ENCODE measurements around a stretch of chr16.

DNA sequence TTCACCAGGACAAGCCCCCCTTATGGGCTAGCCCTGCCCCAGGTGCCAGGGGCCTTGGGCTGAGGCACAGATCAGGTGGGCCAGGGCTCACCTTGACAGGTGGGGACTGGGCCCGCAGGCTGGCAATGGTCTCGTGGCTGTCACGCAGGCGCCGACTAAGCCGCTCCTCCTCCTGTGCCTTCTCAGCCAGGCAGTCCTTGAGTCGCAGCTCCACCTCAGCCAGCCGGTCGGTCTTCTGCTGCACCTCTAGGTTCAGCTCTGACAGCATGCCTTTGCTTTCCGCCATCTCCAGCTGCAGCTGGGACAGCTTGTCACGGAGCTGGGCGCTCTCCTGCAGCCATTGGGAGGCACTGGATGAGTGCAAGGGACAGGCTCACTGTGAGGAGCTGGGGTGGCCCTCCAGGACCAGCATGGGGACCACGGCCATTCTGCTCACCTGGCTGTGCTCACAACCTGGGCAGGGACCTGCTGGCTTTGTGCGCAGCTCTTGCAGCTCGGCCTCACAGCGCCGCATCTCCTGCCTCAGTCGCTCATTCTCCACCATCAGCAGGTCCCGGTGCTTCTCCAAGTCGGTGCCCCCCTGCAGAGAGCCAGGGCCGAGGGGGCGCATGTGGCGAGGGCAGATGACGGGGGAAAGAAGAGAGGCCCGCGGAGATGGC lies 31.1 kb downstream of the KIFC3 start:
- RRBS = no CpG with 5 or more reads among the region's 26 CpGs

DNA sequence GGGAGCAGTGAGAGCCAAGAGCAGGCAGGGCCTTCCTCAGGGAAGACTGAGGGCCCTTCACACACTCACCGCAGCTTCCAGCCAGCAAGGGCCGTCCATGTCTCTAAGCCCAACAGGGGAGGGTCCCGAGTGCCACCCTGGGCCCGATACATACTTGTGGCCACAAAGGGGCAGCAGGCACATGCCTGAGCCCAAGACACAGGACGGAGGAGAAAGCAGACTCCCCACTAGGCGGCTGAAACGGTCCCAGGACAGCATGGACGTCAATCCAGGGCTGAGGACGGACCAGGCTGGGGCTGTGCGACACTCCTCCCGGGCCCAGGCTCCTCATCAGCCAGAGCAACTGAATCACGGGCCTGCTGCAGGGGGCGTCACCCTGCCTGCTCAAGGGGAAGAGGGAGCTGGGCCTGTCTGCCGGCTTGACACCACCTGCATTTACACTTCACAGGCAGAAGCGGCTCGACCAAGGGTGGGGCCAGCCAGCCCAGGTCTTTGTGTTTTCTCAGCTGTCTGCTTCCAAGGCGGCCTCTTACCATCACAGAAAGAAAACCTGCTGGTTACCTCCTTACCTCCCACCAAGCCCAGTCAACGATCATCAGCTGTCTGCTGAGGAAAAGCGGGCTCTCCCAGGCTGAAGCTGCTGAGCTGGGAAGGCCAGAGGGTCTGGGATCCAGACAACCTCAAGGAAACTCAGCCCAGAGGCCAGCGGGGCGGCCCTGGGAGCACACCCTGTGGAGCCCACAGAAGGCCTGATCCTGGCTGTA lies 26.5 kb downstream of the KIFC3 start:
- RRBS = 60% methylated on average over 1 of the region's 21 CpGs

GRCh38 chr16:57776610-57777197 lies 25.6 kb downstream of the KIFC3 start:
- RRBS = no CpG with 5 or more reads among the region's 4 CpGs

DNA sequence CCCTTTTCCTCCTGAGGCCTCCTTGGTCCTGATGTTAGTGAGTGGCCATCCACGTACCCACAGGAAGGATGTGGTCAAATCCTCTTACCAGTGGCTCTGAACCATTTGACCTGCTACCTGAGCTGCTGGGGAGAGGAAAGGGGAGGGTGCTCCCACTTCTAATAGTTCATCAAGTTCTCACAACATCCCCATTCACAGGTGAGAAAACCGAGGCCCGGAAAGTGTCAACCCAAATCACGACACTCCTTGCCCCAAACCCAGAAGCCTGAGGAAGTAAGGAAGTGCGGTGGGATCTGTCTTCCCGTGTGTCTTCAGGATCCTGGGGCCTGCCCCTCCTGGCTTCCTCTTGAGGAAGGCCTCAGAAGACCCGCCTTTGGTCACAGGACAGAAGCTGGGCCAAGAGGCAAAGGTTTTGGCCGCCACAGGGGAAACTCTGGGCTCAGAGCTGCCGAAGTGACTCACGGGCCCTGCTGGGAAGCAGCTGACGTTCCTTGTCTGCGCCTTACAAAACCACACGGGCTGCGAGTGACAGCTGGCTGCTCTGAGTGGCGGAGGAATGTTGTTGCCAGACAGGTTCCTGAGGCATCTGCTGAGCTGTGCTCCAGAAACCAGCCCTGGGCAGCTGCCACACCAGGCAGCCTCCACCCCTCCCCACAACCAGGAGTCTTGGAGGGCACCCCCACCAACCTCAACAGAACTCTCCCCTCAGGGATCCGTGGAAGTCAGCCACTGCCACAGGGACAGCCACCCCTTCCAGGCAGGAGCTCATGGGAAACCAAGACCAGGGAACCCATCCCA lies 13.9 kb upstream of the KIFC3 start:
- RRBS = no CpG with 5 or more reads among the region's 16 CpGs

DNA sequence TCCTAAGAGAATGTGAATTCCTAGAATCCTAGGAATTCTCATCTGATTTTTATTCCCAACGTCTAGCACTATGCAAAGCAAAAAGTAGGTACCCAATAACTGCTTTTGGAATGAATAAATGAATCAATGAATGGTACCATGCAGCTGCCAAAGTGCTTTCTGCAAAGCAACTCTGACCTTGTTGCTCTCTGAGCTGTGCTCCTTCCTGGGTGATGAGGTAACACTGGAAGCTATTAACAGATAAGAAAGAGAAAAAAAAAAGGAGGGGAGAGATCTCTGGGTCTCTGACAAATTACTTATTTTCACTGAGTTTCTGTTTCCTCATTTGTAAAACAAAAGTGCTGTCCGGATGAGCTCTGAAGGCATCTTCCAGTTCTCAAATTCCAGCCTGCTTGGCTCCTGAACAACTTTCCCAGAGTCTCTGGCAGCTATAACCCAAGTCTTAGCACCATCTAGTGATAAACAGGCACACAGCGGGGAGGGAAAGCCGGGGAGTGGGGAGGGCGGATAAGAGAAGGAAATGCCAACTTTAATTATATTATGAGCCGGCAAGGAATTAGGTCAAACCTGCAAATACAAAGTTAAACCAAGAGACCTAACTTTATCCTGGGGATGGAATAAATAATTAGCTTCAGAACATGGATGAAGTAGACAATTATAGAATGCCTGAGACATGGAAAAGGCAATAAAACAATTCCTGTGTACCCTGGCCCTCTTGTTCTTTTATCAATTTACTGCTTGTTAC lies 61.2 kb upstream of the KIFC3 start:
- RRBS = no CpG with 5 or more reads among the region's 6 CpGs

GRCh38 chr16:58243384-58244204 lies 6.1 kb upstream of the CCDC113 start:
- RRBS = no CpG with 5 or more reads among the region's 11 CpGs

- RRBS = no CpG with 5 or more reads among the region's 20 CpGs
These were observed 25.2 kb downstream of the GINS3 start for GRCh38 chr16:58417258-58418027.

DNA sequence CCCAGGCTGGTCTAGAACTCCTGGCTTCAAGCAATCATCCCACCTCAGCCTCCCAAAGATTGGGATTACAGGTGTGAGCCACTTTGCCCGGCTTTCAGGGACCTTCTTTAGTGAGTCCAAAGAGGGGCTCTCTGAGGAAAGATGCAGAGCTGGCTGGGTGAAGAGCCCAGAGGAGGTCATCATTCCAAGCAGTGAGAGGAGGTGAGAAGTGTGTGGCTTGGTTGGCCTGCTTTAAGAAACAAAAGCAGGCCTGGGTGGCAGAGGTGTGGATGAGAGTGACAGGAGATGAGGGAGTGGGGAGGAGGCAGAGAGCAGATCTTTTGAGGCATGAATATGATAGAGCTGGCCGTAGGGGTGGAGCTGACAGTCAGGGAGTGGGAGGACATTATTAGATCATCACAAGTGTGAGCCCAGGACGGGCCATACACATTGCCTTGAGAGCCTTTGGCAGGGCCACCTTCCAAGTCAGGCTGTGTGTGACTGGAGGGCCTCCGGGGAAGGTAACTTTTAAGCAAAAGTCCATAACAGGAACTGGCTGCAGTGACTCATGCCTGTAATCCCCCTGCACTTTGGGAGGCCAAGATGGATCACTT lies 26.2 kb downstream of the GINS3 start:
- RRBS = no CpG with 5 or more reads among the region's 4 CpGs

DNA sequence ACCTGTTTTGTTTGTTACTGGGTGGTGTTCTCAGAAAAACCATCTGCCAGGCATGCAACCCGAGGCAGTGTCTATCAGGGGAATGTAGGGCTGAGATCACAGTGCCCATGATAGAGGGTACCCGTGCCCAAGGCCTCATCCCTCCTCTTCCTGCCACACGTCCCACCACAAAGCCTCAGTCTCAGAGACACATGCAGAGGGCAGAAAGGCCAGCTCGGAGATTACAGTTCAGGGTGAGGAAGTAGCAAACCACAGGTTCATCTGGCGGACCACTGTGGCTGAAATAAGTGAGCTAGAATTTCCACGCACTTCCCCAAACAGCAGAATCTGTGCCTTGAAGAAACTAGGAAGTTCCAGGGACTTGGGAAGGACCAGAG lies 33.8 kb downstream of the GINS3 start:
- RRBS = no CpG with 5 or more reads among the region's 6 CpGs

GRCh38 chr16:58471274-58471794 lies 28.6 kb upstream of the NDRG4 start:
- RRBS = no CpG with 5 or more reads among the region's 7 CpGs

GRCh38 chr16:58500324-58500940 lies 489 bp downstream of the NDRG4 start:
- RRBS = 16% methylated on average over 2 of the region's 22 CpGs

GRCh38 chr16:58518750-58519213 lies 3.5 kb downstream of the SETD6 start:
- RRBS = no CpG with 5 or more reads among the region's 4 CpGs

- RRBS = no CpG with 5 or more reads among the region's 3 CpGs
These were observed 36.2 kb downstream of the SETD6 start for GRCh38 chr16:58551511-58551900.

- RRBS = no CpG with 5 or more reads among the region's 8 CpGs
These were observed 8.5 kb upstream of the CNOT1 start for GRCh38 chr16:58638115-58638527.

GRCh38 chr16:58732701-58733215 lies 1.4 kb downstream of the GOT2 start:
- RRBS = no CpG with 5 or more reads among the region's 7 CpGs

DNA sequence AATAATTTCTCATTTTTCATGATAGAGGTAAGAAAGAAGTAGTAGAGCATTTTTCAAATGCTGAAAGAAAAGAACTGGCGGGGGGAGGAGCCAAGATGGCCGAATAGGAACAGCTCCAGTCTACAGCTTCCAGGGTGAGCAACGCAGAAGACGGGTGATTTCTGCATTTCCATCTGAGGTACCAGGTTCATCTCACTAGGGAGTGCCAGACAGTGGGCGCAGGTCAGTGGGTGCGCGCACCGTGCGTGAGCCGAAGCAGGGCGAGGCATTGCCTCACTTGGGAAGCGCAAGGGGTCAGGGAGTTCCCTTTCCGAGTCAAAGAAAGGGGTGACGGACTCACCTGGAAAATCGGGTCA lies 1513.6 kb downstream of the CDH8 start:
- RRBS = no CpG with 5 or more reads among the region's 15 CpGs

- RRBS = no CpG with 5 or more reads among the region's 3 CpGs
These were observed 1462.9 kb downstream of the CDH8 start for GRCh38 chr16:60573345-60573803.

DNA sequence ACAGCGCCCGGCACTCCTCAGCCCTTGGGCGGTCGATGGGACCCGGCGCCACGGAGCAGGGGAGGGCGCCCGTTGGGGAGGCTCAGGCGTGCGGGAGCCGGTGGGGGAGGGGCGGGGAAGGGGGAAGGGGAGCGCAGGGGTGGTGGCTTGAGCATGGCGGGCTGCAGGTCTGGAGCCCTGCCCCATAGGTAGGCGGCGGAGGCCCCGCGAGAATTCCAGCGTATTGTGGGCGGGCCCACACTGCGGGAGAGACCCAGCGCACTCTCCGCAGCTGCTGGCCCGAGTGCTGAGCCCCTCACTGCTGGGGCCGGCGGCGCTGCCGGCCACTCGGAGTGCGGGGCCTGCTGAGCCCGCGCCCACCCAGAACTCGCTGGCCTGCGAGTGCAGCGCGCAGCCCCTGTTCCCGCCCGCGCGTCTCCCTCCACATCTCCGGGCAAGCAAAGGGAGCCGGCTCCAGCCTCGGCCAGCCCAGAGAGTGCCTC lies 907.5 kb downstream of the CDH8 start:
- RRBS = 93% methylated on average over 8 of the region's 44 CpGs

GRCh38 chr16:62035111-62035486 lies 1.1 kb downstream of the CDH8 start:
- RRBS = 2% methylated on average over 11 of the region's 25 CpGs